LNCaP clone FGC (cell line): ENCODE measurements around a stretch of chr11.

- RRBS, 2 experiments = no CpG with 5 or more reads among the region's 5 CpGs
These were observed 26.6 kb downstream of the ARHGEF17 start for GRCh38 chr11:73334495-73335208.

DNA sequence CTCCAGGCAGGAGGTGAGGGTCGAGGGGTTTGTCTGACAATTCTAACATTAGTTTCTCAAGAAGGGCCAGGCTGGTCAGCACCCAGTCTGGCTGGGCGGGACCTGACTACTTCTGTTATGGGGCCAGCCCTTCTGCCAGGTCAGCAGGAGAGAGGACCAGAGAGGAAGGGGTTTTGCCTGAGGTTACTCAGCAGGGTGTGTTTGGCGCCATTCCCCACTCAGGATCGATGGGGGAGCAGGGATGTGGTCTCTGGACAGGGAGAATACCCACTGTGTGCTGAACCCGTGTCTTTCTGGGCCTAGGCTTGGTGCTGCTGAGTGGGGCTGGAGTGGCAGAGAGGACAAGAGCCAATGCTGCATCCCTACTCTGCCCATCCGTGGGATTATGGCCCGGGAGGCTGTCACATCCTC is 4.4 kb downstream of the RELT start:
- RRBS, 2 experiments = no CpG with 5 or more reads among the region's 7 CpGs

DNA sequence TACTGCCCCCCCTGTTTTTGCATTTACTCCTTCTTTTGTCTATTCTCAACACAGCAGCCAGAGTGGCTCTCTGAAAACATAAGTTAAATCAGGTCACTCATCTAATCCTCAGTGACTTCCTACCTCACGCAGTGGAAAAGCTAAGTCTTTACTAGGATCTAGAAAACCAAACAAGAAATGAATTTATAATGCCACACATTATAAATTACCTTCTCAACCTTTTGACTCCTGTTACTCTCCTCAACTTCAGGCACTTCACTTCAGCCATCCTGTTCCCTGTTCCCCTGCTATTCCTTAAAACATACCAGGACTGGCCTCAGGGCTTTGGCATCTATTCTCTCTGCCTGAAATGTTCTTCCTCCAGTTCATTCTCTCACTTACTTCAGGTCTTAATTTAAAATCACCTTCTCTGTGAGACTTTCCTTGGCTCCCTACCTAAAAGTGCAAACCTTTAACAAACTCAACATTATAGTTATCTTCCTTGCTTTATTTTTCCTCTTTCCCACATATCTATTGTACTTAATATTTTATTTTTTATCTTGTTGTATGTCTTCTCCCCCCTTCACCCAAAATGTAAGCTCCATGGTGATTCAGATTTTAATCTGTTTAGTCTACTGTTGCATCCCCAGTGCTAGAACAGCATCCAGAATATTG is 107.5 kb downstream of the FAM168A start:
- RRBS, 2 experiments = no CpG with 5 or more reads among the region's 1 CpG

DNA sequence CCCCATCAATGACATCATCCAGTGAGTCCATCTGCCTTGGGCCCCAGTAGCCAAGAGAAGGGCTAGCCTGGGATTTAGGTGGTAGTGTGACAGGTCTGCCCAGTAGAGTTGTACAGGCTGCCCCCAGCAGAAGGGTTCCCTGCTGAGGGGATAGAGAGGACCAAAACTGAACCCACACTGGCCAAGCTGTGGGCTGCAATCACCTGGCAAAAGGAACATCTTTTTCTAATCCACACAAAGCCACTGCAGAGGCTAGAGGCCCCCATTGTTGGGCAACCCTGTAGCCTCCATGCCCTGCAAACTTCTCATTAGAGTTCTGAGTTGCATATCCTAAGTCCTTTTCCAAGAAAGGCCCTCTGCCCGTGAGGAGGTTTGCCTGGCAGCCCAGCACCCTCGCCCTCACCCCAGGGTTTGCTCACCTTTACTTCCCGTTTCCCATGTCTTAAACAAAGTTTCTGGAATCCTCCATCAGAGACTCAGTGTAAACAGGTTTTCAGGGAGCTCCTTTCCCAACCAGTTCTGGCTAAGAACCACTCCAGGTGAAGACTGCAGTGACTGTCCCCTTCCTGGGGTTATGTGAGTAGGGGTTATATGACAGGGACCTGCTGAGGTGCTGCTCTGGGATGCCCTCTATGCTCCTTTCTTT is 13.2 kb downstream of the UCP2 start:
- RRBS, 2 experiments = no CpG with 5 or more reads among the region's 3 CpGs

DNA sequence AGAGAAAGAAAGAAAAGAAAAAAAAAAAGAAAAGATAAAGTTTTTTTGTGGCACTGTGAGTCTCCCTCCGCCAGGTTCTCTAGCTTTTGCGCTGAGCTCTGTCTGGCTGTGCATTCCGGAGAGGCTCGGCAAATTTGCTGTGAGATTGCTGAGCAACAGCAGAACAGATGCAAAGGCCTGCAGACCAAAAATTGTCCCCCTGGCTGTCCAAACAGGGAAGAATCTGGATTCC is 1.4 kb upstream of the UCP2 start:
- RRBS, 2 experiments = no CpG with 5 or more reads among the region's 4 CpGs

DNA sequence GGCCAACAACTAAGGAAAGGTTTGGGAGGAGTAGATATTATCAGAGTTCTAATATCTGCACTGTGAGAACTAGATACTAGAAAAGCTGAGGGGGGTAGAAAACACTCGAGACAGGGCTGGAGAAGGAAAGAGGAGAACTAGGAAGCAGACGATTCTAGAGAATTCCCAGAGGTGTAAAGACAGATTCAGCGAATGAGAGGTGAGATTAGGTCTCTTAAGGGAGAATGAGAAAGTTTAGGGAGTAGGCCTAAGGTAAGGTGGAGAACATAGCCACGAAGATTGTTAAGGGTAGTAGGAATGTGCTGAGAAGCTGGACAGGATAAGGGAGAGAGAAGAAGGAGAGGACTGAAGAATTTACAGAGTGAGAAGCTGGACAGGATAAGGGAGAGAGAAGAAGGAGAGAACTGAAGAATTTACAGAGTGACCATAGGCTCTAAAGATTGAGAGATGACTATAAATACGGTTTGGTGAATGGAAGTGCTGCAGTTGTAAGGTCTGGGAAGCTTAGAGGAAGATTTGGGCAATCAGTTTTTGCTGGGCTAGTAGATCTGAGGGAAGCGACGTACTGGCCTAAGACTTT is 916 bp downstream of the PPME1 start:
- RRBS, 2 experiments = no CpG with 5 or more reads among the region's 7 CpGs

DNA sequence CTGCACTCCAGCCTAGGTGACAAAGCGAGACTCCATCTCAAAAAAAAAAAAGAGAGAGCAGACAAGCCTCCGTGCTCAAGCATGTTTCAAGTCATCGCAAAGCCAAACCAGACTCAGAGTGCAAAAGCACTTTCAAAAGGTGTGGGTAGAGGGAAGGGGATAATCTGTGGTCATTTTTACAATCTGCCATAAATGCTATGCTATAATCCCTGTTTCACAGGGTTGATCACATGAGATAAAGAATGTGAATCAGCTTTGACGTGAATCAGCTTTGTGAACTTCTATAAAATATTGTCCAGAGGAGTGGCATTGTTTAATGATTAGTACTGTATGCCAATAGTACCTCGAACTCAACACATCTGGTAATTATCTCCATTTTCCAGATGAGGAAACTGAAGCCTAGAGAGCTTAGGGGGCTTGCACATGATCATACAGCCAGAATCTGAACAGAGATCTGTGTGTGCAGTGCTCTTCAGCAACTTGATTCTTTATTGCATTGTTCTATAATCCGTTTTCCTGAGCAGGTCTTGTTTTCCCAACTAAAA is 20.0 kb upstream of the POLD3 start:
- RRBS, 2 experiments = no CpG with 5 or more reads among the region's 6 CpGs

GRCh38 chr11:74835348-74836568 is 87.1 kb downstream of the RNF169 start:
- RRBS, 2 experiments = no CpG with 5 or more reads among the region's 15 CpGs

- RRBS, 2 experiments = no CpG with 5 or more reads among the region's 1 CpG
These were observed 88.8 kb downstream of the RNF169 start for GRCh38 chr11:74837194-74838101.

DNA sequence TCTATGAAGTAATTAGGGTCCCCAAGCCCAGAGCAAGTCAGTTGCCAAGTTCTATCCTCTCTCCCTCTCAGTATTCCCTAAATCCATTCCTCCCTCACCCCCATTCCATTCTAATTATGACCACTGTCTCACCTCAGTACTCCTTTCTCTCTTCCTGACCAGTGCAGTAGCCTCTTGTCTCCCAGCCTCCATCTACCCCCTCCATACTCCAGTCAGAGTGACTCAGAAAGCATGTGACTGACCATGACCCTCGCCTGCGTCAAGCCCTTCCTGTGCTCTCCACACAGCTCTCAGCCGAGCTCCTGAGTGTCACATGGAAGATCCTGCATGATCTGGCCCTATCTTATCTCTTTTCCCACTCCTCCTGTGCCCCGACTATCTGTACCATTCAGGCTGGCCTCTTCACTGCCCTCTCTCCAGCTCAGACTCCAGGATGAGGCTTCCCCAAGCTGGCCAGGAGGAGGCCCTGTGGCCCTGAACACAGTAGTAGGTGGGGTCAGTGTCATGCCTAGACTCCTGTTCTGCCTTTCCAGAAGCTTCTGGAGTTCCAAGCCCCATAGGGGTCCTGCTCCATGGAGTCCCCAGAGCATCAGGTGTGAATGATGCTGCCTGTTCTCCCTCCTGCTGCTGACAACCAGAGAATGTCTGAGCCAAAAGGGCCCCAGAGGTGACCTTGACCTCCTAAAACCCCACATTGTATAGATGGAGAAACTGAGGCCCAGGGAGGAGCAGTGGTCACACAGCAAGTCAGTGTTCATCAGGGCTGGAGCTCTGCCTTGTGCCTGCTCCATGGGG is 42.7 kb downstream of the NEU3 start:
- RRBS, 2 experiments = no CpG with 5 or more reads among the region's 4 CpGs

DNA sequence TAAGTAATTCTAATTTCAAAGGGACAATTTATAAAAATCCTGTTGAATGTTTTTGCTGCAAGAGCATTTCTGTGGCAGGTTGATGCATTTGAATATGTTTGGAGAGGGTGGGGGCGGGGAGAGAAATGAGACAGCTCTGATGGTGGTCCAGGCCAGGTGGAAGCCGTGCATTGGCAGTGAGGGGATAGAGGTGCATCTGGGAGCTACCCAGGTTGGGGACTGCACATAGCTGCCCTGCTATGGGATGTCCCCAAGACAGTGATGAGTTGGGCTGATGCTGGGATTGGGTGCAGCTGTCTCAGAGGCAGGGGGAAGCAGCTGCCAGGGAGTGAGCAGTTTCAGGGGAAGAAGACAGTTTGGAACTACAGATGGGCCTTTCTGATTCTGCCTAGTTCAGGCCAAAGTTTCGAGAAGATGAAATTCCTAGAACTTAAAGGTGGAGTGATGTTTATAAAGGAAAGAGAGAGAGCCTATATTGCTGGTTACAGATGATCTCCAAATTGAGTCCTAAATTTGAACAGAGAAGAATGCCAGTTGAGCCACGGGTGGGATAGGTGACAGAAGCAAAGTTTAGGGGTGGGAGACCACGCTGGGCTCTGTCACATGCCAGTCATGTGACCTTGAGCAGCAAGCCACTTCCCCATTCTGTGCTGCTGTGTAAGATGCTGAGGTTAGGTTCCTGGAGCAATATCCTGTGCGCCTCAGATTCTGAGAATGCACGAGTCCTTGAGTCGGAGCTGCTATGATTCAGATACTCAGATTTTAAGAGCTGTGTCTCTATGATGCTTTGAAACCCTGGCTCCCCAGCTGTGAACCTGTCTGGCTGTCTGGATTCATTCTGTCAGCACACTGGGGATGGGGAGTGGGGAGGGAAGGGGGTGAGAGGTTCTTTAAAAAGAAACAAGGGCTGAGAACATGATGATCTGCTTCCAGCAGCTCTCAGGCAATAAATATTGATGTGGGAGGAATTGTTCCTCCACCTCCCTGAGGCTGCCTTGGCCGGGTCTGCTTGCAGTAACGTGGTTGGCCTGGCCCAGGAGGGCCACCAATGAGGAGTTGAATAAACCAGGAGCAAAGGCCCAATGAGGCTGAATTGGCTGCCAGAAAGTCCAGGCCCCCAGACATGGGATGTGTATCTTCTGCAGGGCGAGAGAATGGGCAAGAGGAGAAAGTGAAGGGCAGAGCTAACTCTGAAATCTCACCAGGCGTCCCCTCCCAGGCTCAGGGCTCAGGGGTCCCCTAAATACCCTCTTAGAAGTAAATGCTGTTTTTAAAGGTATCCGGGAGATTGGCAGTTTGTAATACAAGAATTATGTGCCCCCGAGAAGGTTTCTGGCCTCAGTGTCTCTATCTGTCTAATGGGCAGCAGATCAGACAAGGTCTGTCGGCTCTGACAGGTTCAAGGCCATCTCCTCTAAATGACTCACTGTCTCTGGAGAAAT is 23.9 kb downstream of the SLCO2B1 start:
- RRBS, 2 experiments = no CpG with 5 or more reads among the region's 15 CpGs

- RRBS, 2 experiments = no CpG with 5 or more reads among the region's 7 CpGs
These were observed 22.7 kb downstream of the TPBGL start for GRCh38 chr11:75263287-75263705.

DNA sequence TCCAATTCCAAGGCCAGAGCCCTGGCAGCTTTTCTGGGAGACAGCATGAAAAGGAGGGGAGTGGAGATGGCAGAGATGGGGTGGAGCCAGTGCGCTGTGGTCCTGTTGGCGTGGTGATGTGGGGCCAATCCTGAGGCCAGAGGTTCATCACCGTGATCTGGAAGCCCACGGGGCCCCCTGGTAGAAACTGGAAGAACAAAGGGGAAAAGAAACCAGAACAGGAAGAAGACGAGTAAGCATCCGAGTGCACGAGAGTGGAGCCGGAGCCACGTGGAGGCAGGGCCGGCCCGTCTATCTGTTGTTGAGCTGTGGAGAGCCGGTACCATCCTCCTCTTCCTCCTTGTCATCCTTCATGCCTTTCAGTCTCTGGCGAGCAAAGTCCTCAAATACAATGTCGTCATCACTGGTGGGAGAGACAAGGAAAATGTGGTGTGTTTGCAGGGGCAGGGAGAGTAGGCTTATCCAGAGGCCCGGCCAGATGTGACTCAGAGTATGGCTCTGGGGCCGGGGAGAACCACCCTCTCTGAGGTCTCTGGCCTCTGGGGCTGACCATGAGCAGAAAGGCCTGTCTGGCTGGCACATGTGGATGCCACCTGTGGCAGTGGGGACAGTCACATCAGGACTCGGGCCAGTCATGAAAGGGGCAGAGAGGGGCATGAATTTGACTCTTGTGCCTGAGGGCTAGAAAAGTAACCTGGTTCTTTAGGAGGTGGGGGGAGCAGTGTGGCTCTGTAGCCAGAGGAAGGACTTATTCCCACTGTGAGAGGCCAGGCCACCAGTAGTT is 25.5 kb downstream of the TPBGL start:
- RRBS, 2 experiments = 54 to 71% methylated on average over 1 of the region's 17 CpGs

DNA sequence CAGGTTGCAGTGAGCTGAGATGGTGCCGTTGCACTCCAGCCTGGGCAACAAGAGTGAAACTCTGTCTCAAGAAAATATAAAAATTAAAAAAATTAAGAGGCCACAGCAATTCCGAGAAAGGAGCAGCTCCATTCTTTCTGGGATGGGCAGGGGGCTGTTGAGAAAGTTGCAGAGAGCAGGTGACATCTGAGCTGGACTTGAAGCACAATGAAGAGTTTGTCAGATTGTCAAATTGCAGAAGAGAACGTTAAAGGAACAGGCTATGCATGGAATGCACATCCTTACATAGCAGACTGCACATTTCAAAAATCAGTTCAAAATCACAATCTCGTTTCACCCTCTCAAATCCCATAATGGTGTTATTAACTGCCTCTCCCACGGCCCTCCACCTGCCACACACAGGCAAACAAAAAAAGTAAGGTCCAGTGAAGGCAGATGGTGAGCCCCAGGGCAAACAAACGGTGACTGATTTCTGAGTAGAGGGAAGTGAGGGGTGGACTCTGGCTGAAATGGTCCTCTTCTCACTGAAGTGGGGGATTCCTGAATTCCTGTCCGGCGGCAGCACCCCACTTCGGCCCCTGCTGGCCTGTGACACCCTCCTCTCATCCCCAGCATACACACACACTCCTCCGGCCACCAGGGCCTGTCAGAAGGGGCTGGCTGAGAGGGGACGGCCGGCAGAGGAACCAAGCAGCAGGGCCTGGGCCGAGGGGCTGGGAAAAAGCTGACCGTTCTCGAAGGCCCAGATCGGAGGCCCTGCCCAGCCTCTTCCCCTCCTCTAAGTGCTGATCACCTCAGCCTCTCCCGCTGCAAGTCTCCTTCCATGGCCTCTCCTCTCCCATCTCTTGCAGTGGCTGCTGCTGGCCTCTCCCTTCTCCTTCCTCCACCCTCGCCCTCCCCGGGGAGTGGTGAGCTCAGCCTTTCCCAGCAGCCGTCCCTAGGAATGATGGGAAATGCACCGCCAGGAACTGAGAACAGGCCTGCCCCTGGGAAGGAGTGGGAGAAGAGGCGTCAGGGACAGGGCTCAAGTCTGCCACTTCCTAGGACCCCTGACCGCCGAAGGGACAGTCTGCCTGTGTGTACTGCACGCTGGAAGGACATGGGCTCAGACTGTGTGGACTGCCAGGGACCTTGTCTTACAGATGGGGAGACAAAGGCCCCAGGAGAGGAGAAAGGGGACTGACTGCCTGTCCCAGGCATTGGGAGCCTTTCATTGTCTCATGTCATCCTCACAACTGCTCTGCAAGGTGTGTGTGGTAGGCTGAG is 39.8 kb downstream of the ARRB1 start:
- RRBS, 2 experiments = 81 to 96% methylated on average over 6 of the region's 25 CpGs

DNA sequence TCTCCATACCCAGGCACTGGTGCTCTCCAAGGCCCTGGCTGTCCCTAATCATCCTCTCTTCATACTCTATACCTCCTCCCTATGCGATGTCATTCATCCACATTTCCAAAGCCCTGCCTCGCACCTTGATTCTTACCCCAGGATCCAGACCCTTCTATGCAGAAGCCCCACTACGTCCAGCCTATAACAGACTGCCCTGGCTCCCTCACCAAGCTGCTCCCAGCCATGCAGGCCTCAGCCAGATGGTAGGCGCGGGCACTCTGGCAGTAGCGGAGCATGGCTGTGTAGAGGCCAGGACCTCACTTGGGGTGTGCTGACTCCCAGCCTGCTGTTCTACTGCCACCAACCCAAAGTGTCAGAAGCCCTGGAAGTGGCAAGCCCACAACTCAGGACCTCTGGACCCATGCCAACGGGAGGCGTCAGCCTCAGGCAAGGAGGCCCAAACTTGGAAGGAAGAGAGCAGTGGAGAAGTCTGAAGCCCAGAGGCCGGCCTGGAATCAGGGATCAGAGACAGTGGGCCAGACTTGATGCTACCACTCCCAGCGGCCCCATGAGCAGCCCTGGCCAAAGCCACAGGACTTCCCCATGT is 4.6 kb downstream of the ARRB1 start:
- RRBS, 2 experiments = no CpG with 5 or more reads among the region's 10 CpGs

DNA sequence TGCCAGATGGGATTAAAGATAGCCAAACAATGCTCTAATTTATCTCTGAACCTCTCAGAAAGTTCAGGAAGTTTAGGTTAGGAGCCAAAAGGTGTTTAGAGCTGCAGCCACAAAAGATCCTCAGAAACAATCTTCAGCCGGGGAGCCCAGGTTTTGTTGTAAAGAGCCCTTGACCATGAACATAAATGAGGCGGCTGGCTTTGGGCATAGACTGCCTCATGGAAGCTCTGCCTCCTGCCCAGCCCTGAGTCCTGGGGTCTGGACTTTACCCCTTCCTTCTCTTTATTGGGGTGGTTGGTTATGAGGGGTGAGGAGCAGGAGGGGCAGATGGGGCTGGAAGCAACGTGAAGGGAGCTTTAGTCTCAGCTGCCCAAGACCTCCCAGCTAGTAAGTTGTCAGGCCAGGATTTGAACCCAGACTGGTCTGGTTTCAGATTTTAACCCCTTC is 20.4 kb upstream of the ARRB1 start:
- RRBS, 2 experiments = no CpG with 5 or more reads among the region's 3 CpGs

DNA sequence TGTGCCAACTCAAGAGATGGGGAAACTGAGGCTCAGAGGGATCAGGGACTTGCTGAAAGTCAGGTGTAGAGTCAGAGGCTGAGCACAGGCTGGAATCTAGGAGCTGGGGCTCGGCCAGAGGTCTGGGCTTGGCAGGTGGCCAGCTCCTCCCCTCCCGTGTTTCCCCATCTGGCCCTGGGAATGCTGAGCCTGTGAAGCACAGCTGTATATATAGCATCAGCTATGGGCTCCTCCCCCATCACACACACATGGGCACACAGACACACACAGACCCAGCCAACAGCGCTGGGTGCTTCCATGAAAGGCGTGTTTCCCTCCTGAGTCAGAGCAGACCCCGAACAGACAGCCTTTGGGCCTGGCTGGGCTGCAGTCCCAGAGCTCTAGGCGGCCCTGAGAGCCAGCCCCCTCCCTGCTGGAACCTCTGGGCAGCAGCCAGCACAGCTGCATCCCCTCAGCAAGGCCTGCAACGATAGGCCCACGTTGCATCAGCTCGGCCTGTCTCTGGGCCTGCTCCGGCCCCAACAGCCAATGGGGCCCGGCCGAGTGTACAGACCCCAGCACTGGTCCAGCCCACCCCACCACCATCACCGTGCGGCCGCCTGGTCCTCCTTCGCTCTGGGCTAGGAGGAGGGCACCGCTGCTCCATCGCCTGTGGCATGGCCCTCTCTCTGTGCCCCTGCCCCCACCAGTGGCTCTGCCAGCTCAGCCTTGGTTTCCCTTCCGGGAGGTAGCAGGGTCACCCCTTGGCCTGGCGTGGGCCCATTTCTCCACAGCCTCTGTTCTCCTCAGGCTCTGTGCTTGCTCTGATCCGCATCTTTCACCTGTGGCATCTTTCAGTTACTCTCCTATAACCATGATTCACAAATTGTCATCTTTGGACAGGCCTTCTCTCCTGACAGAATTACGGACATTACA is 7.6 kb upstream of the SERPINH1 start:
- RRBS, 2 experiments = no CpG with 5 or more reads among the region's 22 CpGs

GRCh38 chr11:75719575-75720089 is 2.0 kb downstream of the MOGAT2 start:
- RRBS, 2 experiments = no CpG with 5 or more reads among the region's 9 CpGs

GRCh38 chr11:75737403-75737648 is 19.7 kb downstream of the MOGAT2 start:
- RRBS, 2 experiments = no CpG with 5 or more reads among the region's 3 CpGs

- RRBS, 2 experiments = no CpG with 5 or more reads among the region's 2 CpGs
These were observed 19.2 kb upstream of the UVRAG start for GRCh38 chr11:75795795-75796239.